Measurements from ENCODE around the genes RNF224 and TUBB4B.

- PRO-cap, 3 experiments, result no peak in any of the 3 experiments
- RAMPAGE, long total RNA, result no peak
Measured at GRCh38 chr9:137226836-137227975, at the start of gene RNF224. RNF224 (plus strand) TSS chr9:137227502.

- PRO-cap, 3 experiments, result peak in 3 of 3 experiments; most common plus-strand start chr9:137241287 (in 3)
- RAMPAGE, long total RNA, result no peak
Measured at GRCh38 chr9:137241083-137241481, at the start of gene TUBB4B. TUBB4B (plus strand) TSS chr9:137241287.

GRCh38 chr9:137243373-137243876, 2.3 kb downstream of the TUBB4B start:
- PRO-cap, 3 experiments, result no peak in any of the 3 experiments
- RAMPAGE, long total RNA, result no peak

GRCh38 chr9:137244715-137244886, 3.0 kb downstream of the FAM166A start:
- PRO-cap, 3 experiments, result no peak in any of the 3 experiments
- RAMPAGE, long total RNA, result no peak

DNA sequence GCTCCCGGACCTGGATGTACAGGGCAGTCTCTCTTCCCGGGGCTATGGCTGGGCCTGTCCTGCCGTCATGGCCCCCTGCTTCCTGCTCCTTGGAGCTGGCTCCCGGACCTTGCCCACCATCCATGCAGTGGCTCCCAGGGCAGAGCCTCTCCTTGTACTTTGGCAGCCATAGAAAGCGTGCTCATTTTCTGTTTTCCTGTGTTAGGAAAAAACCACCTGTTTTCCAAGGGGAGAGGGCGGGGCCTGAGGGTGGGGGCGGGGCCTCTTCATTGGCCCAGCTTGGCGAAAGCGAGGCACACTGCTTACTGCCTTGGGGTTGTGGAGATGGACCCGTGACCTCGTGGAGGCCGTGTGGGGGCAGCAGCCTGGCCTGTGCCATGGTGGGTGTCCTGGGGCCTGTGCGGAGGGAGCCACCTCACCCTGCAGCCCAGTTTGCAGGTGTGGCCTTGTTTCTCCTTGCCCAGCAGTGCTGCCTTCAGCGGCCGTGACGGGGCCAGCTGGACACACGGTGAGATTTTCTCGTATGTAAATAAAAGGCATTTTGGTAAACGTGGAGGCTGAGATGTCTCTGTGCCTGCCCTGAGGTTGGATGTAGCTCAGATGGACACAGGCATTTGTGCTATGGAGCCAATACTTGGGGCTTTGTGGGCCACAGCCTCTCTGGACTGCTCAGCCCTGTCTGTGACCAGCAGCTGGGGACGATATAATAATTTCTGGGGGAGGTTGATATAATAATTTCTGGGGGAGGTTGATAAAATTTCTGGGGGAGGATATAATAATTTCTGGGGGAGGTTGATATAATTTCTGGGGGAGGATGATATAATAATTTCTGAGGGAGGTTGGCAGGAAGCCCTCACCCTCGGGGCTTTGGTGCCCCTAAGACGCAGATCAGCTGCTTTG, 4.3 kb upstream of the TOR4A start:
- PRO-cap, 3 experiments, result no peak in any of the 3 experiments
- RAMPAGE, long total RNA, result no peak

DNA sequence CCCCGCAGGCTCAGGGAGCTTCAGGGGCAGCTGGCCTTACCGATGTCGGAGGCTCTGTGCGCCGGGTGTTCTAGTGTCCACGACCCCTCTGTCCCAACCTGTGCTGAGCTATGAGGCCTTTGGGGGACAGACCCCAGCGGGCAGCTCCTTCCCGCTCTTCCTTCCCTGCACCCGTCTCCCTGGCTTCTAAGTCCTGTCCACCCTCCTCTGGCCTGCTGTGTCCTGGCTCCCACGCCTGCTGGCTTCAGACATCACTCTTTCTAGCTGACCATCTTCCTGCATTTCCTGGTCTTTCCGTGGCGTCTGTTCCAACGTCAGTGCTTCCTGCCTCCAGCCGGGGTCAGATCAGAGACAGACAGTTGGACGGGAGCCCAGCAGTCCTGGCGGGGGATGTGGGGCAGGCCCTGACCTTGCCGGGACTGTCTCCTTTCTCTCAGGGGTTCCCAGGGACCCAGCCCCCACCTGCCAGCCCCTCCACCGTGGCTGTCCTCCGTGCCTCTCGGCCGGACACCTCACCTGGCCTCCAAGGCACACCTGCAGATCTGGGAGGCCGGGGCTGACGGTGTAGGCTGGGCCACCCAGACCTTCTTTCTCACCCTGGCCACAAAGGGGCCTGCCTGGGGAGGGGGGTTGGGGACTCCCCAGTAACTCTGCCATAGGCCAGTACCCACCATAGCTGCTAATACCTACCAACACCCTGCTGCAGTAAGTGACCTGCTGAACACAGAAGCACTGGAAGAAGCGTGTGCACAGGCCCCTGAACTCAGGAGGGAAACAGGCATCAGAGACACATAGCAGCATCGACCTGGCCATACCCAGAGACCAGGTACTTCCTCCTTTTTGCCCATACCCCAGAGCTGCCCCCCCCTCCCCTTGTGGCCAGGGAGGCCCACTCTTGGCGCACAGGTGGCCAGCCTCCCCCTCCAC, 5.3 kb downstream of the NRARP start:
- PRO-cap, 3 experiments, result no peak in any of the 3 experiments
- RAMPAGE, long total RNA, result no peak

- PRO-cap, 3 experiments, result no peak in any of the 3 experiments
- RAMPAGE, long total RNA, result no peak
Measured at GRCh38 chr9:137297896-137298999, 3.8 kb downstream of the NRARP start.

DNA sequence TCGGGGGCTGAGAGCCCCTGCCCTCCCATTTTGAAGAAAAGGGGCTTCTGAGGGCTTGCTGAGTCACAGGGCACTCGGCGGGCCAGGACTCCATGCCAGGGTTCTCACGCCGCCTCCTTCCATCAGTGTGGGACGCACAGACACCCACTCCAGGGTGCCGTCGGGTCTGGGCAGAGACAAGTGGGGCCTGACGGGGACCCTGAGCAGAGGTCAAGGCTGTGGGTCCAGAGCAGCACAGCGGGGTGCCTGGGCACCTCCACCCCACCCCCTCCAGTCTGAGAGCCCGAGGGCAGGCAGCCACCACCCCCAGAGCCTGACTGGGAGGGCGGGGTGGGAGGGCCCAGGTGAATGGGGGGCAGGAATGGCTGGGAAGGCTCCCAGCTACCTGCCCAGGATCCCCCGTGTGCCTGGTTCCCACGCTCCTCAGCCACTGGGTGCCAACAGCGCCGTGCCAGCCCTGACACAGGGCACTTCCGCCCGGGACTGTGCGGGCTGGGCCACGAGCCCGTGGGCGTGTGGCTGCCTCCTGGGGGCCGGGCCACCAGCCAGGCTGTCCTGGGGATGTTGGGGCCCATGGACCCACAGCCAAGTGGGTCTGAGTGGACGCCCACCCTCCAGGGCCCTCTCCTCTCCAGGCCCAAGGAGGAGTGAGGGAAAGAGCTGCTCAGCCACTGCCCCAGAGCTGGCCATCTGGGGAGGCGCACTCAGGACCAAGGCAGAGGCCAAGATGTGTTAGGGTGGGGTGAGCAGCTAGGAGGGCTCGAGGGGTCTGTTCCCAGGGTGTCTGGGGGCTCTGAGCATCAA, 10.1 kb upstream of the NRARP start:
- PRO-cap, 3 experiments, result peak in 2 of 3 experiments; most common minus-strand start position 432 of the sequence (in 2)
- RAMPAGE, long total RNA, result no peak

DNA sequence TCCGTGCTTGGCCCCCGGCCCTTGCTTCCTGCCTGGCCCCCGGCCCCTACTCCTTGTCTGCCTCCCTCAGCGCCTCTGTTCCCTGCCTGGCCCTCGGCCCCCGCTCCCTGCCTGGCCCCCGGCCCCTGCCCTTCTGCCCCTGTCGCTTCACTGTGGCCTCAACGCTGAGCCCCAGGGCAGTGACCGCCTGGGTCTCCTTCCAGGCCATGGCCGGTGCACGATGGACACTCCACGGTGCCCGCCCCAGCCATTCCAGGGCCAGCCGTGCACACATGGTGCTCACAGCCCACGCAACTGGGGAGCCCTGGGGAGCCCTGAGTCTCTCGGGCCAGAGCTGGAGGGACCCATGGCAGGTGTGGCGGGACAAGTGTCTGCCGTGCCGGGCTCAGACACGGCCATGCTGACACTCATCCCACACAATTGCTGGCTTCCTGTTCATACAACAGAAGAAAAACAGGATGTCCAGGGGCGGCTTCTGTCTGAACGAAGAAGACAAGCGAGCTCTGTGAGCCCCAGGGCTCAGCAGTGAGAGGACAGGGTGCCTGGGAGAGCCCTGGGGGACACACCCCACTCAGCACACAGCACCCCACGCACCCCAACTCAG, 35.8 kb downstream of the EXD3 start:
- PRO-cap, 3 experiments, result no peak in any of the 3 experiments
- RAMPAGE, long total RNA, result no peak

GRCh38 chr9:137391304-137391852, 31.6 kb downstream of the EXD3 start:
- PRO-cap, 3 experiments, result no peak in any of the 3 experiments
- RAMPAGE, long total RNA, result no peak

DNA sequence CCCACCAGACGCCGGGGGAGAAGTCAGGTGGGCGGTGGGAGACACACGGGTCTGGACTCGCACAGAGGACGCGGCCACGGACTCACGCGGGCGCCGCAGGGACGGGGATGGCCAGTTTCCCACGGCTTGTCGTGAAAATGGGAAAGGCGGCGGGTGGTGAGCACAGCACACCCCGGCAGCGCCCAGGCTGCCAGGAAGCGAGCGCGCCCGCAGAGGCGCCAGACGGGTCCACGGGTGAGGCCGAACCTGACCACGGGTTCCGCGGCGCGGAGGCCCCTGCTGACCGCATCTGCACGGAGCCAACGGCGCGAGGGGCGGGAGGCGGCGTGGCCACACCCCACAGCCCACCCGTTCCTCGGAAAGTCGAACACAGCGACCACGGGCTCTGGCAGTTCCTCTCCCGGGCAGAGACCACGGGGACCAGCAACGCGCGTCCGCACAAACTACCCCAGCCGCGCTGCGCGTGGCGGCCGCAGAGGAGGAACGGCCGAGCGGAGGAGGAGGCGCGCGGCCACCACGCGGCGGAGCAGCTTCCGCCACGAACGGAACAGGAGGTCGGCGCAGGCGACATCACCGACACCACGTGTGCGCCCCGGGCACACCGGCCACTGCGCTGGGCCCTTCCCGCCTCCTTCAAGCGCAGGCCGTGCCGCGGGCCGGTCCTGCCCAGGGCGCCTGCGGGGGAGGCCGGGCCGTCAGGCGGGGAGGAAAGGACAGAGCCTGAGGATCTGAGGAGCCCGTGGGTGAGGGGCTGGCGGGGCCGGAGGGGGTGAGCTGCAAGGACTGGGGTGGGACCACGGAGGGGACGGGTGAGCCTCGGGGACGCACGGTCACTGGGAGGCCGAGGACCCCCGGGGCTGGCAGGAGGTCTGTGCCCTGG, 5.6 kb downstream of the EXD3 start:
- PRO-cap, 3 experiments, result peak in 1 of 3 experiments; most common plus-strand start position 636 of the sequence (in 1); most common minus-strand start position 465 of the sequence (in 1)
- RAMPAGE, long total RNA, result no peak

GRCh38 chr9:137456963-137457772, 2.0 kb downstream of the NSMF start:
- PRO-cap, 3 experiments, result no peak in any of the 3 experiments
- RAMPAGE, long total RNA, result no peak

GRCh38 chr9:137487769-137488387, 28.7 kb upstream of the NSMF start:
- PRO-cap, 3 experiments, result no peak in any of the 3 experiments
- RAMPAGE, long total RNA, result no peak

DNA sequence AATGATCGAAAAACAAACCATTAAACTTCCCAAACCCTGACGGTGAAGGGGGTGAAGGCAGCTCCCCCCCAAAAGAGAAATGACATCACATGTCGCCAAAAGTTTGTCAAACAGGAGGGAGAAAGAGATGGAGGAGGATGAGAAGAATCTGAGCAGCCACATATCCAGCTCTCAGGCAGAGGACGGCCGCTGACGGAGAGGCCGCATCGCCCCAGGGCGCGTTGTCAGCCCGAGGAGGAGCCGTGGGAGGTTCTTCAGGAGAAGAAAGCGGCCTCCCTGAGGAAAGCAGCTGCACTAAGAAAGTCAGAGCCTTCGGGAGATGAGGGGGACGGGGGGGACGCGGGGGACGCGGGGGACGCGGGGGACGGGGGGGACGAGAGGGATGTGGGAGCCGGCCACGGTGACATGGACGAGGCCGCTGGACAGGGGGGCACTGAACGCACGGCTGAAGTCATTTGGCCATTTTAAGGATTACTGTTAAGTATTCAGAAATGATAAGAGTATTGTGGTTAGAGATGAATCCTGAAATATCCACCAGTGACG, 43.3 kb upstream of the NSMF start:
- PRO-cap, 3 experiments, result no peak in any of the 3 experiments
- RAMPAGE, long total RNA, result no peak

DNA sequence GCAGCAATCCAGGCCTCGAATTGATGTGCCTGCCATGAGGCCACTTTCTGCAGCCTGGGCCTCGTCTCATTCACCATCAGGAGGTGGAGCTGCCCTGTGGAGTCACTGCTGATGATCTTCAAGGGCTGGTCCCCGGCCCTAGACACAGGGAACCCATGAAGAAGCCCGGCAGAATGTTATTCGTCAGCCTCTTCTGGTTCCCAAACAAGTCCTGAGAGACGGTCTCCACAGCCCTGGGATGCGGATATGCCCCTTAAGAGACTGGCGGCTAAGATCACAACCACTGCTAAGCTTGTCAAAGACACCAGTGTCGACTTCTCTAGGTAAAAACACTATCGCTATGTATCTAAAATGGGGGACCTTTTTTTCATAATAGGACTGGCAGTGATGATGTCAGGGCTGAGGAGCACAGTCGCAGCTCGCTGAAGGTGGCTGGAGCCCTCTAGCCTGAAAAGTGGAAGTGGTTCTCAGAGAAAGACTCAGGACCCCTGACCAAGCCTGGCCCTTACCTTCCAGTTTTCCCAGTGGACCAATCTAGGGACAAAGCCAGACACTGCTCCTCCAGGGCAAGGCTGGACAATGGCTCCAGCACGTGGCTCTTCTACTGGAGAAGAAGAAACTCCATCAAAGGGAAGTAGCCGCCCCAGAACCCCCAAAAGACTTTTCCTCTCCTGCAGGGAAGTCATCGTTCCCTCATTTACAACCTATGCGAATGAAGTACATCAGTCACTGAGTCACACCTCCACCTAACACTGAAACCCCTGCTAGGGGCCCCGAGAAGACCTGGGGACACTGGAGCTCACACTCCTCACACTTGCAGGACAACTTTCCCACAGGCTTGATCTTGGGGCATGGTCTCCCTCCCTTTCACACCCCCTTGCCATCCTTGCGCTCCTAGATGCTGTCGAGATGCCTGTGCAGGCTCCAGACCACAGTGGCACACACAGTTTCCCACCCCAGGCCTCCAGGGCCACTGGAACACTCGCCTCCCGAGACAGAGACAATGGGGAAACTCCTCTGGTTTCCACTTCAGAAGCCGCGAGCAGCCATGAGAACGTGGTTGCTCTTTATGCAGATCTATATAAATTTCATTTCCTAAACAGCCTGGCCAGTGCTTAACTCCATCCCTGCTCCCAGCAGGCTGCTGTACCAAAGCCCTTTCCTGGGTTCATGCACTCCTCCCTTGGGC, 4.1 kb downstream of the DPH7 start:
- PRO-cap, 3 experiments, result no peak in any of the 3 experiments
- RAMPAGE, long total RNA, result no peak

DNA sequence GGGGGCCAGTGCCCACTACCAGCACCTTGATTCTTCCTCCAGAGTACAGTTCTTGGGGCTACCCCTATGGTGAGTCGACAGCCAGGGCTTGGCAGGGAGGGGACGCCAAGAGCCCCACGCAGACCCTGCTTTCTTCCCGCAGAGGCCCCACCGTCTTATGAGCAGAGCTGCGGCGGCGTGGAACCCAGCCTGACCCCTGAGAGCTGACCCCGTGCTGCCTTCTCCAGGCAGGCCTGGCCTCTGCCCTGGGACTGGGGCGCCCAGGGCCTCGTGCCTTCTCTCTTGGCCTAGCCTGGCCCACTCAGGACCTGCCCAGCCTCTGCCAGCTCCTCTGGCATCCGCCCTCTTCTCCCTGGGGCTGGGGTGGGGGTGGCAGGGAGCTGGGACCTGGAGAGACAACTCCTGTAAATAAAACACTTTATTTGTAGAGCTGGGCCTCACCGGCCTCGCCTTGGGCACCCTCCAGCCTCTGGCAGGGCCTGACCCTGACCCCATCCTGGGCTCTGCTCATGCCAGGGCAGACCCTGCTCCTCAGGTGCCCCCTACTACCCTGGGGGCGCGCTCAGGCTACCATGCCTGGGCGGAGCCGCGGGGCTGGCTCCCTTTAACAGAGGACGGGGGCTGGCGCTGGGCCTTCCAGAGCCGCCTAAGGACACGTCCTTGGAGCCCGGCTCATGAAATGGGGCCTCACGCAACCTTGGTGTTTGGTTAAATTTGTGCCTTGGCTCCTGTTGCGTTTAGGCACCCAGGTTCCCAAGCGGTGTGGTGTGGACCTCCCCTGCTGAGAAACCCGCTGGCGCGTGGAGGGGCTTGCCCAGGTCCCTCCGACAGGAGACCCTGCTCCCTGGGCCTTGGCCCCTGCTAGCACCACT, 3.6 kb upstream of the EHMT1 start:
- PRO-cap, 3 experiments, result no peak in any of the 3 experiments
- RAMPAGE, long total RNA, result no peak

GRCh38 chr9:137740281-137740709, 121.5 kb downstream of the EHMT1 start:
- PRO-cap, 3 experiments, result no peak in any of the 3 experiments
- RAMPAGE, long total RNA, result no peak

Data from cerebellum (tissue), 5 donors.